Skeletal muscle cell (primary cell): ENCODE data around the genes NKTR, ZBTB47 and POMGNT2.

DNA sequence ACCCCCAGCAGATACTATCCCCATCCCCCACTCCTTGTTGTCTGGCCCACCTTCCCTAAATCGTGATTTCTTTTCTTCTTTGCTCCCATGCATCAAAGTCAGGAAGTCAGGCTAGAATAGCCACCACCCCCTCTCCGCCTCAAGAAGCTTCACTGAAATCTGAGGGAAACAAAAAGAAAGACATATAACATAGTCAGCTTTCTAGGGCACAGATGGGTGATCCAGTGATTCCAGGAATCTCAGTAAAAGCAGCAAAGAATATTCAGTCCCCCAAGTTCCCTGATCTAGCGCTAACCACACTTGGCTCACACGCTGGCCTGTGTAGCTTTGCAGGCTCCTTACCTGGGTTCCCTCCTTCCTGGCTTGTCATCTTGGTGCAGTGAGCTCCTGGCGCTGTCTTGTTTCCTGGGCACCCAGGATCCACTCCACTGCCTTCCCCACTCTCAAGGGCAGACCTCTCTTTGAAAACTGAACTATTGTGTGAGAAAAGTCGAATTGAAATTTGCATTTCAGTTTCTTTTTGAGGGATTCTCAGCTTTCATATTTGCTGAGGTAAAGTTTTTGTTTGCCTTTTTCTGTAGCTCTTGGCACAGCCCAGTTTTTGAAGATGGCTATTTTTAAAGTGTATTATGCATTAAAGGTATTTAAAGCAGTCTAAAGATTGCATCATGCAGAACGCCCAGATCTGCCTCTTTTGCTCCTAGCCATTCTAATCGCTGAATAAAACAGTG, 70.2 kb downstream of the CCK start:
- RRBS: no CpG with 5 or more reads among the region's 8 CpGs

DNA sequence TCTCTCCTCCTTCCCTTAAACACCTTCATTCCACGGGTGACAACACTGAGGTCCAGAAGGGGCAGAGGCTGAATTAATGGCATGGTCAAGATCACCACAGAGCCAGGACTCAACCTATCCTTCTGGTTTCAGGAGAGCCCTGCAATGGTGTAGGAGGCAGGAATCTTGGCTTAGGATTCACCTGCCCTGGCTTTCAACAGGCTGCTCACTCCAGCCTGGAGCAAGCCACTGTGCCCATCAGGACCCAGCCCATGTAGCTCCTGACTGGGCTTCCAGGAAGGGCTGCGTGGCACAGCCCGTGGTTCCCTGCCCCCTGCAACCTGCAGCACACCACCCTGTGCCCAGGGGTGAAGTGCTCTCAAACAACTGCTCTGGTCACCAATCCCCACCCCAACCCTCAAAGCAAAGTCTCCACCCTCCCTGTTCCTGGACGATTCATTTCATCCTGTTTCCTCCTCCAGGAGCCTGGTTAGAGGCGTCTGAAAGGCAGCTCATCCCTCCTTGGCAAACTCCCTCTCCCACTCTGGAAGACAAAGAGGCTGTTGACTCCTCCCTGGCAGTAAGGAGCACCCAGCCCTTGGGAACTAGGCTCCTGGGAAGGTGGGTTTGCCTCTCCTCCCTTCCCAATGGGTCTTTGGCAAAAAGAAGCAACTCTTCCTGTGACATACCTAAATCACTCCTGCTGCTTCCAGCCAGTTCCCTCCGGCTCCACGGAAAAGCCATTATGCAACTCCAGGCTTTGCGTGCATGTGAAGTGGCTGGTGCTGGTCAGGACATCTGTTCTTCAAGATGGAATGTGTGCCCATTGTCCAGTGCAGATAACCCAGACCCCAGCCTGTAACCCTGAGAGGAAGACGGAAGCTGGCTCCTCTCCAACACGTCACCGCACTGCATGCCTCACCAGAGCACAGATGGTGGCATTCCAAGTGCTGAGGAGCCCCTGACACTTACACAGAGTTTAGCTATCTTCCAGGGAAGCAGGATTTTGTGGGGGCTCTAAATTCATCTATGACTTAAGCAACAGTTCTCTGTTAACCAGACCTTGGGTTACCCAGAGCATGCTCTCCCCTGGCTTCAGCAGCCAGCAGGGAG, 29.2 kb upstream of the VIPR1 start:
- RRBS: no CpG with 5 or more reads among the region's 11 CpGs

- RRBS: no CpG with 5 or more reads among the region's 4 CpGs
Observed at GRCh38 chr3:42510271-42510774, 7.9 kb downstream of the VIPR1 start.

DNA sequence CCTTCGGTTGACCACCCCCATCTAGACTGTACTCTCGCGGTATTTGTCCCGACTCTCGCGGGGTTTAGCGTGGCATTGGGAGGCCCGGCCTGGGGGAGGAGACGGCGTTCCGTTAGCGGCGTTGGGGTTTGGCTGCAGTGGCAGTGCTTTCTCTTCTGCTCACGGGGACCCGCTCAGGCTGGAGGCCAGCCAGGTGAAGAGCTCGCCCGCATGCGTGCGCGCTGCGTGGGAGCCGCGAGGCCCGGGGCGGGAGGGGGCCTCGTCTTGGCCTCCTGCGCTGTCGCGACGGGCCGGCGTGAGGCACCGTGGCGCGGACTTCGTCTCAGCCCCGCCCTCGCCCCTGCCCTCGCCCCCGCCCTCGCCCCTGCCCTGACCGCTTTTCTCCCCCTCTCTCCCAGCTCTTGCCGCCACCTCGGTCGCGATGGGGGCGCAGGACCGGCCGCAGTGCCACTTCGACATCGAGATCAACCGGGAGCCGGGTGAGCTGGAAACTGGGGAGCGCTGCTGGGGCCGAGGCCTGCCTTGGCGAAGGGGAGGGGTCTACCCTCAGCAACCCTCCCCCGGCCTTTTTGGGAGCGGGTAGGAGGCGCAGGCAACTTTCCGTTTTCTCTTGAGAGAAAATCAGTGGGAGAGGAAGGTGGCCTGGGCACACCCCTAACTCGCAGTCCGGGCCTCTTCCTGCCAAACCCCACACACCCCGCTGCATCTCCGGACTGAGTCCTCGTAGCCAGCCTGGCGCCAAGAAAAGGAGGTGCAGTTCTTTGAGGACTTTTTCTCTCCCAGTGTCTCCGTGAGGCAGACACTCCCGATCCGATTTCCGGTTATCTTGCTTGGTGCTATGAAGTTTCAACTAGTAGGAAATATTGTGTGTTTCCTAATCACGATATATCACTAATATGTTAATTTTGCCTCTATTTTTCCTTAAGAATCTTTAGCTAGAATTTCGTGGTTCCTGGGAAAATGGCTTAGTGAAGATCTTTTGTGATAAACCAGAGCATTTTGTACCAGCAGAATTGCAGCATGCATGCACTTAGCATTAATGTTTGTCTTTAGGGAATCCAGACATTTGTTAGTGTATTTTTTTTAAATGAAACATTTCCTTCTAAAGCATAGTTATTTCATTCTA, at the start of gene NKTR:
NKTR (plus strand) TSS at position 101 of the 1,126 bp plus-strand sequence.
- RRBS: 2% methylated on average over 13 of the region's 72 CpGs

- RRBS: no CpG with 5 or more reads among the region's 8 CpGs
Observed at GRCh38 chr3:42653042-42653771, at the start of gene ZBTB47. TSS of gene ZBTB47 (plus strand) at chr3:42653697.

DNA sequence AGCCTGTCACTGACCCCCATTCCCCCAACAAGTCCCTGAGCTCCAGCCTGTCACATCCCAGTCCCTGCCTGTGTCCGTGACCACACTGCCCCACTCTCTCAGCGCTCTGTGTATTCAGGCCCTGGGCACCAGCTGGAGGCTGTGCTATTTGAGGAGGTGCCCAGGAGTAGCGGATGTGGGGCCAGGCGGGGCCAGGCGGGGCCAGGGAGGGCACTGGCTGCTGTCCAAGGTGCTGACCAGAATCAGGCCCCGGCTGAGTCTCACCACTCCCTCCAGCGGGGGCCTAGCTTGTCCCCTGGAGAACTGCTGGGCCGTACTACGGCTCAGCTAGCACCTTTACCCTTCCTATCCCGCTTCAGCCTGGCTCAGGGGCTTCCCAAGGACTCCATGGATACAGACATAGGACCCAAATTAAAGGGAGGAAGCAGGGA, 1.2 kb downstream of the HHATL start:
- RRBS: no CpG with 5 or more reads among the region's 10 CpGs

- RRBS: 1% methylated on average over 6 of the region's 16 CpGs
Observed at GRCh38 chr3:42804817-42805147, 492 bp upstream of the HIGD1A start.

- RRBS: no CpG with 5 or more reads among the region's 5 CpGs
Observed at GRCh38 chr3:42843408-42844137, 32.1 kb downstream of the CYP8B1 start.

DNA sequence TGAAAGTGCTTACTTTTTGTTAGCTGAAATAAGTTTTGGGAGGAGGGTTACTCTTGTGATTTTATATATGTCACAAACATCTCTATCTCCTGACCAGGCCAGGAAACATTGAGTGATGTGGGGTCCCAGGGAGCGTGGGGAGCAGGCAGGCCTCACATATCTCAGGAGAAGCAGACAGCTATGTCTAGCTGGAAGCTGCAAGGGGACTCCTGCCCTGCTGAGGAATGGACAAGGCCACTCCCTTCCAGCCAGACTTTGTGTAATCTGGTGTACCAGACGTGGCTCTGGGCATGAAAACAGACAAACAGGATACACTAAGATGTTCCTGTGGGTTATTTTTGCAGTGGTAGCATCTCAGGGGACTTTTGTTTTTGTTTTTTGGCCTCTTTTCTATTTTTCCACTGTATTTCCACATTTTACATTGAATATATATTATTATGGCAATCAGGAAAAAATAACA, 23.2 kb downstream of the CYP8B1 start:
- RRBS: no CpG with 5 or more reads among the region's 2 CpGs

DNA sequence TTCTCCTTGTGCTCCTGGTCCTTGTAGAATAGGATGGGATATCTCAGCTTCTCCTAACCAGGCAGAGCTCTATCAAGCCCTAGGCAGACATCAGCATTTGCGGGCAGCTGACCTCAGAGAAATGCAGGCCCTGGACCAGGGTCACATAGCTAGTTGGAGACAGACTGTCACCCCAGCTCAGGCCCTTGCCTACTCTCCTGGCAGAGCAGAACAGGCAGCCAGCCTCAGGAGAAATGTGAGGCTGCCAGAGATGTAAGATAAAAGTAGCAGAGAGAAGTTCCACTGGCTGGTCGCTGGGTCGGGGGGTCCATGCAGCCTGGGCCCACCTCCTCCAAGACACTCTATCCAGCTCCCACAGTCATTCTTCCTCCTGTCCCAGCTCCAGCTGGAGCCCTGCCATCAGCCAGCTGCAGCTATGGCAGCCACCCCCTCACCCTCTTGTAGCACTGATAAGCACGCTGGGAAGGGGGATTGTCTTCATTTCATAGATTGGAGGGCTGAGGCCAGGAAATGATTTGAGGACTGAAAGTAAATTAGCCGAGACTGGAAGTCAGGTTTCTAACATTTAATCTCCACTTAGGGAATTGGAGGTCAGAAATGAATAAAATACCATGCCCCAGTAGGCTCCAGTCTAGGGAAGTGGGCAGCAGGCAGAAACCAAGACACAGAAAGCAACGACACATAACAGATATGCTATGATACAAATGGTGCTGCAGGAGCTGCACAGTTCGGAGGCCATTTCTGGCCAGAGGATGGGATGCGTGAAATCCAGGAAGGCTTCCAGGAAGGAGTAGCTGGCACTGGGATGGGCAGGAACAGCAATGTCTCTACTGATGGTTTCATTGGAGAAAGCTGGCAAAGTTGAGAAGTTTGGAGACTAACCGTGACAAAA, 3.8 kb downstream of the CYP8B1 start:
- RRBS: no CpG with 5 or more reads among the region's 9 CpGs

DNA sequence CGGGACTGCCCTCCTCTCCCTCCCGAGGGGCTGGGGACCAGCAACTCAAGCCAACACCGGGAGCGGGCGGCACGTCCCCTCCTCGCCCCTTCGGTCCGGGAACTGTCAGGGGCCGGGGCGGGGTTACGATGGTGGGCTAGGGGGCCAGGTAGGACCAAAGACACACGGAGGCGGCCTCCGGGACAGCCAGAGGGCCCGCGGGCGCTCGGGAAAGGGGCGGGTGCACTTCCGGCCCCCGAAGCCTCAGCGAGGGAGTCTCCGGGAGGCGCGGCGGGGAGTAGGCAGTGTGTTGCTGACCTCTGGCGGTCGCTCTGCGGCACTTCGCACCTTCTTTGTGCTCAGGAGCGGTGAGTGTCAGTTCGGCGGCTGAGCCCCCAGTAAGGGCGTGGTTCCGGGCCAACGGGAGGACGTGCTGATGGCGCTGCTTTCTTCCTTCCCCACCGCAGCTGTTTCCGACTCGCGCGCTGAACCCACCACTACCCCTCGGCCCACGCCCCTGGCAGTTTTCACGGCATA, 5.2 kb upstream of the CYP8B1 start:
- RRBS: 2% methylated on average over 19 of the region's 47 CpGs

DNA sequence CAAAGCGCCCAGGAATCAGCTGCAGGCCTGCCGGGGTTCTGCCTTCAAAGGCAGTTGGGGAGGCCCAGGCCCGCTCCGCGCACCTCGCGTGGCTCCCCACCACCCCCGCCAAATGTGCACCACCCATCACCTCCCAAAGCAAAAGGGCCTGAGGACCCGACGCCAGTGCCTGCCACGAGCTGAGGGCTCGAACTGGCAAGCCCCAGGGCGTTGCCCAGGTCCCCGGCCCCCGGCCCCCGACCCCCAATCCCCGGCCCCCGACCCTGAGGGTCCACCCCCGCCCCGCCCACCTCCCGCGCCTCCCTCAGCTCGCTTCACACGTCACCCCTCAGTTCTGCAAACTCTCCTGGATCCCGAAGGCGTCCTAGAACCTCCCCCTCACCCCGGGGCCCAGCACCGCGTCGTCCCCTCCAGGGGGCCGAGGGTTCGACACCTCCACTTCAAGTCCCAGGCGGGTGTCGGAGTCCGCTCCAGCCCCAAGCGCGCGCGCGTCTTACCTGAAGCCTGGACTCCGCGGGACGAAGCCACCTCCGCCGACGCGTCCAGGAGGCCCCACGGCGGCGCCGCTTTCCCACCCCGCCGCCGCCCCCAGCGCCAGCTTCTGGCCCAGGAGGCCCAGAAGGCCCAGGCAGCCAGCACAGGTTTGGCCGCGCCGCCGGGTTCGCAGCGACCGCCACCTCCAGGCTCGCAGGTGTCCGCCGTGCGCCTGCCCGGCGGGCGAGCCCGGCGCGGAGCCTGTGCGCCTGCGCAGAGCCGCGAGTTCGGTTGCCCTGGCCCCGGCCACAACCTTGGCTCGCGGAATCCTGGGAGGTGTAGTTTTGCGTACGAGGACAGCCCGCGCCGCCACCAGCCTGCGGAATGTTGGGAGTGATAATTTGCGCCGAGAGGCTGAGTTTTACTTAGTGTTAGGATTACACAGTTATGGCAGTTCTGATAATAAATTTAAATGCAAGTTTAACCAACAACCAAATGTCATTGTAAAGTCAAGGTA, at the start of gene POMGNT2:
POMGNT2 (minus strand) TSS at position 741 of the 991 bp plus-strand sequence.
- RRBS: 4% methylated on average over 16 of the region's 88 CpGs

- RRBS: no CpG with 5 or more reads among the region's 7 CpGs
Observed at GRCh38 chr3:43162850-43163347, 57.0 kb upstream of the POMGNT2 start.

- RRBS: no CpG with 5 or more reads among the region's 8 CpGs
Observed at GRCh38 chr3:43413454-43414293, 127.3 kb downstream of the SNRK start.

GRCh38 chr3:43417099-43417905, 131.0 kb downstream of the SNRK start:
- RRBS: no CpG with 5 or more reads among the region's 18 CpGs

DNA sequence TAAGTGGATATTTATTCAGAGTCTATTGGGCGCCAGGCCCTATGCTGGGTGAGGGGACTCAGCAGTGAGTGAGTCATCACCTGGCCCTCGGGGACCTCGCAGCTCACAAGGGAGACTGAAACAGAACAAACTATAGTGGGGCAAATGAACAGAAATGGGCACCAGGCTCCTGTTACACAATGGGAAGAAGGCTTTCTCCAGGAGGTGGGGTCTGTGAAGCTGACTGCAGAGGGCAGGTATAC, 136.9 kb downstream of the SNRK start:
- RRBS: no CpG with 5 or more reads among the region's 3 CpGs

DNA sequence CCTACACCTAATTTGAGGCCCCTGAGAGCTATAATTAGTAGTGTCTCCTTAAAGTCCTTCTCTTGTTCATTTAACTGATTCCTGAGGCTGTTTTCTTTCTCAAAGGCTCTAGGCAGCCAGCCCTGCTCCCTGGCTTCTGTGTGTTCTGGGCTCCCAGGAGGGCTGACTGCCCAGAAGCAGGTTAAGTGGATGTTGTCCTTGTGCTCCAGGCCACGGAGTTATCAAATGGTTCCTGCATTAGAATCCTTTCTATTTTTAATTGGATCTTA, 140.0 kb downstream of the SNRK start:
- RRBS: no CpG with 5 or more reads among the region's 1 CpG

- RRBS: no CpG with 5 or more reads among the region's 6 CpGs
Observed at GRCh38 chr3:43737133-43737781, 46.5 kb downstream of the ABHD5 start.

DNA sequence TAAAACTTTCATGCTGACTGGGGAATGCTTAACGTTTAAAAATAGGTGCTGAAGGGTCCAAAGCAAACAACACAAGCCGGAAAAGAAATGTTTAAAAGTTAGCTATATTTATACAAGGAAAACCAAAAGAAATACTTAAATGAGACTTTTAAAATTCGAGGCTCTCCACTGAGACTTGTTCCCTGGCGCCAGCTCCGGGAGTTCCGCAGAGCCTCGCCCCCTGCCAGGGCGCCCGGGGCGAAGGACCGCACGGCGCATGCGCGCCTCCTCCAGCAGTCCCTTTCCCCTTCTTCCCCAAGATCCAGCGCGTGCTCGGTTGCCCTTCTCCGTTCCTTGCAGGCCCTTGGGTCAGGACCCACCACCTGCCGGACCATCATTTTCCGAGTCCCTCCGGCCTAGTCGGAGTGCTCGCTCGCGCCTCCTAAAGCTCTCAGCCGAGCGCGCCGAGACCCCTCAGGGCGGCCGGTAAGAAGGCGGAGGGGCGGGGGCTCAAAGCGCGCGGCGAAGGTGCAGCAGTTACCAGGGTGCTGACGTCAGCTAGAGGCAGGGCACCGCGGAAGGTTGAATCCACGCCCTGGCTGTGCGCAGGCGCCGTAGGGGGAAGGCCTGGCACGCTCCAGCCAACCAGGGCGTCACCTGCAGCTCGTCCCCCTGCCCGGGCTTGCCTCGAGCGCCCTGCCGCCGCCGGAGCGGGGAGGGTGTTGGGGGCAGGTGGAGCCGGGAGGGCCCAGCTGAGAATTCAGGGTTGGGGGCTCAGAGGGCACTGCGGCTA, 525 bp upstream of the TCAIM start:
- RRBS: 1% methylated on average over 19 of the region's 57 CpGs

DNA sequence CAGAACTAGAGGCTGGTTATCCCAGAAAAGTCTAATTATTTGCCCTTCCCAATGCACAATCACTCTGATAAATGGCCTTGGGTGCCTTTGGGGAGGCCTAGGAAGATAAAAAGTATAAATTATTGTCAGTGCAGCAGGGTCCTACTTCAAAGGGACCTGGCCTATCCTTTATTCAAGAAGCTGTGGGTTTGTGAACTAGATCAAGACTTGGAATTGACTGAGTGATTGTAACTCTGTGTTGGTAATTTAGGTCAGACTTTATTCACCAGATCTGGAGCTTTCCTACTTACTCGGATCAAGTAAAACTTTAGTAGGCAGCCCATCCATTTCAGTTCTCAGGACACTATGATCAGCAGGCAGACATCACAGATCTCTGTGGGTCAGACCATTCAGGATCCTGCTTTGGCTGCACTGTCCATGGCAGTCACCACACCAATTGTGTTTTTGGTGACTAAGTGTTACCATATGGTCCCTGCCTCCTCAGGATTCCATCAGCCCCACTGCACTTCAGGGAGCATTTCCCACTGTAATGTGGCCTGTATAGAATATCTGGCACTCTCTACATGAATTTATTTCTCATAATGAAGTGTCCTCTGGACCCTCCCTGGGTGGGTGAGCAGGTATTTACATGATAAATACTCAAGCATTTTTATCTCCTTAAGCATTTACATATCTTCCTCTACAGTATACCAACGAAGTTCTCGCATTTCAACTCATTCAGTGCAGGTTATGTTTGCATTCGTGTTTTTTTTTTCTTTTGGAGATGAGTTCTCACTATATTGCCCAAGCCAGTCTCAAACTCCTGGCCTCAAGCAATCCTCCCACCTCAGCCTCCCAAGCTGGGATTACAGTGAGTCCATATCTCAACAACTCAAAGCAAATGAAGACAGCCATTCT, 41.3 kb downstream of the ZNF445 start:
- RRBS: no CpG with 5 or more reads among the region's 4 CpGs